Cytotoxic T cell (primary cell): ENCODE measurements around the genes FGD1, PAGE2B, KLF8 and AMER1.

DNA sequence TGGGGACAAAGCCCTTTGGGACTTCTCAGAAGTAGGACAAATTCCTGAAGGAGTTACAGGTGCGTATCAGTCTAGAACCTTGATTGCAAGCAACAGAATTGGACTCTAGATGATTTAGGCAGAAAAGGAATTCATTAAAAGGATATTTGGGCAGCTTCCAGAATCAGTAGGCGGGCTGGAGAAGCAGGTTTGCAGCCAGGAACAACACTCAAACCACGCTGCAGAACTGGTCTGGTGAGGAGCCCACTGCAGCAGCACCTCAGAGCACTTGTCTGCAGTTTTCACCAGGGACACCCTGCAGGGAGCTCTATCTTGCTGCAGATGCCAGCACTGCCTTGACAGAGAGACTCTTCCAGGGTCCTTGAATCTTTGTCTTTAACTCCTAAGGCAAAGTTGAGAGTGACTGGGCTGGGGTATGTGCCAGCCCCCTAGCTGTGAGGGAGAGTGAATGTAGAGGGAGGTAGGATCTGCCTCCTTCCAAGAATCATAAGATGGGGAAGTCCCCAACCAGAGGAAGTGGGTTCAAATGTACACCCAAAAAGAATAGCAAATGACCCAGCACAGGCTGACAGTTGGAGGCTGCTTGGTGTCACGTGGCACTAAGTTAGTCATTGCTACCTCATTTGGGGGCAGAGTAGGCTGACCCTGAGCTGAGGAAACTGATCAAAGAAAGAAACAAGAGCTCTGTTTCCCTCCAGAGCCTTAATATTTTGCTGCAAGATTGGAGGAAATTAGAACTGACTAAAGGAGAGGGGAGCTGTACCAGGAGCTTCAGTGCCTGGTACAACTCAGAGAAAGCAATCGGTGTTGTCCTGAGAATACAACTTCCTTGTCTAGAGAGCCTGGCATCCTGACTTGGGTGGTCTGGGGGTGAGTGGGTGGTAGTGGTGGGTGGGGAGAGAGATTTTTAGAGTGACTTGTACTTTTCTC, 28.2 kb upstream of the HUWE1 start:
- PRO-cap, 2 experiments: peak in 2 of 2 experiments; most common plus-strand start position 223 of the sequence (in 1); most common minus-strand start position 350 of the sequence (in 2)

DNA sequence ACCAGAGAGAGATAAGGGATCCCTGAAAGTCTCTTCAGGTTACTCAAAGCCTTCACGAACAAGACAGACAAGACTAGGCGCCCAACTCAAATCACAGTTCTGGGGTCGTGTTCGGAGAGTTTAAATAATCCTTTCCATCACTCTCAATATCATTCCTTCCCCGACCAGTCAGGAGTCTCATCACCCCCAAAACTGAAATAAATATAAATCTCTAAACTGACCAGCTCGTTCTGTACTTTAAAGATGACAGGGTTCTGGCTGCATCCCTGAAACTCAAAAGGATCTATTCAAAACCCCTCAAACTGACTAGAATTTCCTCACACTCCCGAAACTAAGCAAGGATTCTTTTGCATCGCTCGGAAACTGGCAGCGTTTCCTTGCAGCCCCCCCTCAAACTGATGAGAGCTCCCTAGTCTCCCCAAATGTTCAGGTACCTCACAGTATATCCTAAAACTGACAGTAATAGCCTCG, 964 bp downstream of the PHF8 start:
- PRO-cap, 2 experiments: no peak in any of the 2 experiments

- PRO-cap, 2 experiments: no peak in any of the 2 experiments
These were observed 82.6 kb upstream of the TSR2 start for GRCh38 chrX:54357295-54358351.

DNA sequence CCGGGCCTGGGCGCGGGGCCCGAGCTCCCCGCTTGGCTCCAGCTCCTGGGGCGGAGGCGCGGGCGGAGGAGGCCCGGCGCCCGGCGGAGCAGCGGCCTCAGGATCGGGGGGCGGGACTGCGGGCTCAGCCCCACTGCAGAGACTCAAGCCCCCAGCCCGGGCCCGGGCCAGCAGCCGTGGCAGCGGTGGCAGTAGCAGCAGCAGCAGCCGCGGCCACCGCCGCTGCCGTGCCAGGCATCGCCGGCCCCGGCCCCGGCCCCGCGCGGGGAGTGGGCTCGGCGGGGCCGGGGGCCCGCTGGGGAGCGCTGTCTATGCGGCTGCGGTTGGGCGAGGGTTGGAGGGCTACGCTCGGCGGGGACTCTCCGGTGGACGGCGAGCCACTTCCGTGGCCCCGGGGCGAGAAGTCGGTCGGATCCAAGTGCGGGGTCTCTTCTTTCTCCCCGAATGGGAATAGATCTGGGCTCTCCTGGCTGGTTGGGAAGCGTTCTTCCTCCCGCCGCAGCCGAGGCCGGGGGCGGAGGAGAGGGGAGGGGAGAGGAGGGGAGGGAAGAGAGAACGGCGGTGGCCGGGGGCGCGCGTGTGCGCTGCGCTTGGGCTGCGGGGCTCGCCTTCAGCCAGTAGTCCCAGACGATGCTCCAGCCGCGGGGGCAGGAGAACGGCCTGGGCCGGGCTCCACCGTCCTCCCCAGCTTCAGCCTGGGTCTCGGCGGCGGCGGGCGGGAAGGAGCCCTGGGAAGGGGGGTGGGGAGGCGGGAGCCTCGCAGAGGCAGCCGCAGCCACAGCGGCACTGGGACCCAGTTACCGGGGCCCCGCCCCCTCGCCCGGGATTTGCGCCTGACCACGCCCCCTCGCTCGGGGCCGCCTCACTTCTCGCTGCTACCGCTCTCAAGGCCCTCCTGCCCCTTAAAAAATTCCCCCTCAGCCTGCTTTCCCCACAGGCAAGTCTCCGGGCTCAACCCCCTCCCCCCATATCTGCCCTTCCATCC, at the start of gene FGD1:
TSS of gene FGD1 (minus strand) at position 799 of the 985 bp plus-strand sequence.
- PRO-cap, 2 experiments: no peak in any of the 2 experiments

GRCh38 chrX:54814110-54814678, 6.6 kb downstream of the MAGED2 start:
- PRO-cap, 2 experiments: no peak in any of the 2 experiments

- PRO-cap, 2 experiments: no peak in any of the 2 experiments
These were observed 8.9 kb downstream of the APEX2 start for GRCh38 chrX:55008798-55009795.

- PRO-cap, 2 experiments: no peak in any of the 2 experiments
These were observed at the start of gene PAGE2B for GRCh38 chrX:55074972-55075353. Gene PAGE2B (plus strand): TSS chrX:55075030.

DNA sequence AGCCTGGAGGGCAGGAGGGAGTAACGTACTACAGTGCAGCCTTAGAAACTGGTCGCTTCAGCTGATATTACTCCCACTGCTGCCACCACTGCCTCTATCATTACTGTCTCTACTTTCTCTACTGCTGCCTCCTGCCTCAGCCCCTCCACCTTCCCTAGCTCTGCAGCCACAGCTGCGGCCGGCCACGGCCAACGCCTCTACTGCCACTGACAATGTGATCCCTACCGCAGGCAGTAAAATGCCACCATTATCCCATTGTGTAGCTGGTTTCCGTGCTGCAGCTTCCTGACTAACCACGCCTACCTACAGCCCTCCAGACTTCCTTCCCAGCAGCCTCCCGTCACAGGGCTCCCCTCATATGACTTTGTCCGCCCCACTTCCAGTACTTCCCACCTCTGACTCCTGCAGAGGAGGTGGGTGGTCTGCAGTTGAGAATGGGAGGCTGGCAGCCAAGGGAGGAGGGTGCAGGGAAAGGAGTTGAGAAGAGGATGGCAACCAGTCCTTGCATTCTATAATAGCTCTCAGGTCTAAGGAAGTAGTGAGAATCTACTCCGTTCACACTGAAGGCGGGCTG, 32.9 kb upstream of the USP51 start:
- PRO-cap, 2 experiments: no peak in any of the 2 experiments

- PRO-cap, 2 experiments: no peak in any of the 2 experiments
These were observed 3.5 kb downstream of the RRAGB start for GRCh38 chrX:55720812-55721604.

GRCh38 chrX:56232121-56232585, at the start of gene KLF8:
Gene KLF8 (plus strand): TSS chrX:56232356.
- PRO-cap, 2 experiments: no peak in any of the 2 experiments

GRCh38 chrX:56984511-56985648, 10.5 kb downstream of the SPIN3 start:
- PRO-cap, 2 experiments: no peak in any of the 2 experiments

DNA sequence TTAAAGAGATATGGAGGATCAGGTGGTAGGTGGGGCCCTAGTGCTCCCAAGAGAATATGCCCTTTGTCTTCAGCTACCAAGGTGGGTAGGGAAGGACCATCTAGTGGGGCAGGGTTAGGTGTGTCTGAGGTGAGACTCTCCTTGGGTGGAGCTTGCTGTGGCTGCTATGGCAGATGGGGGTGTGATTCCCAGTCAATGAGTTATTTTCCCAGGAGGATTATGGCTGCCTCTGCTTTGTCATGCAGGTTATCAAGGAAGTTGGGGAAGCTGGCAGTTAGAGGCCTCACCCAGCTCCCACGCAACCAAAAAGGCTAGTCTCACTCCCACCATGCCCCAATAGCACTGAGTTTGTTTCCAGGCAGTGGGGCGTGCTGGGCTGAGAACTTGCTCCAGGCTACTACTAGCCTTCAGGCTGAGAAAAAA, 18.0 kb upstream of the SPIN2A start:
- PRO-cap, 2 experiments: no peak in any of the 2 experiments

DNA sequence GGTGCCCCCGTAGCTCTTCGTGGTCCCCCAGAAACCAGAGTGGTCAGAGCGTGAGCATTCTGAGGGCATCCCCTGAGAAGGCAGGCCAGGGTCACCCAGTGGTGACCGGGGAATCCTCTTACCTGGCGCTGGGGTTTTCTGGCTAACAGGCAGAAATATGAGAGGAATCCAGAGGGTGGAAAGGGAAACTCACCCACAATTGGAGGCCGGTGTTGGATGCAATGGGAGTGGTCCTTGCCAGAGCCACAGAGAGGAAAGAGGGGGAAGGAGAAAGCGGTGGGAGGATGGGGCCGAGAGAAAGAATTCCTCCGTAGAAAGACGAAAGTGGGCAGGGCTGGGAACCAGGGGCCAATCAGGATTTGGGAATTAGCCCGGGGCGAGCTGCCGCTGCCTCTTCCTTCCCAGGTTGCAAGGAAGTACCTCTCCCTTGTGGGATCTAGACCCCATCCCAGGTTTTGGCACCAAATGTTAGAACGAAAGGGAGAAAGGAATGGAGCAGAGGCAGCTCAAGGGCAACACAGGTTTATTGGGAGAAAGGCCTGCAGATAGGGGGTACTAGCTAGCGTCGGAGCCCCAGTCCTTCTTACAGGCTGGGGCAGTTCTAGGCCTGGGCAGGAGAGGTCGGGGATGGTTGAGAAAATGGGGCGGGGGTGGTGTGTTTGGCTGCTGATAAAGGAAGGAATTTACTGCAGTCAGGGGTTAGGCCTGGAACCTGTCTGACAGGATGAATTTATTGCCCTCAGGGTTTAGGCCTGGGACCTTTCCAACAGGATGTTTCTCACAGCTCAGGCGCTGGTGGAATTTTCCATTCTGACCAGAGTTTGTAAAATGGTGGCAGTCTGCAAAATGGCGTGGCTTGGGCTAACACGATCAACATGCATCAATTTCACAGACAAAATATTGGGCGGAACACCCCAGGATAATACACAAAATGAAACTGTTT, 83.2 kb upstream of the SPIN4 start:
- PRO-cap, 2 experiments: no peak in any of the 2 experiments

- PRO-cap, 2 experiments: no peak in any of the 2 experiments
These were observed 204.6 kb upstream of the SPIN4 start for GRCh38 chrX:63555655-63556299.

- PRO-cap, 2 experiments: no peak in any of the 2 experiments
These were observed 43.0 kb downstream of the ARHGEF9 start for GRCh38 chrX:63741852-63742611.

DNA sequence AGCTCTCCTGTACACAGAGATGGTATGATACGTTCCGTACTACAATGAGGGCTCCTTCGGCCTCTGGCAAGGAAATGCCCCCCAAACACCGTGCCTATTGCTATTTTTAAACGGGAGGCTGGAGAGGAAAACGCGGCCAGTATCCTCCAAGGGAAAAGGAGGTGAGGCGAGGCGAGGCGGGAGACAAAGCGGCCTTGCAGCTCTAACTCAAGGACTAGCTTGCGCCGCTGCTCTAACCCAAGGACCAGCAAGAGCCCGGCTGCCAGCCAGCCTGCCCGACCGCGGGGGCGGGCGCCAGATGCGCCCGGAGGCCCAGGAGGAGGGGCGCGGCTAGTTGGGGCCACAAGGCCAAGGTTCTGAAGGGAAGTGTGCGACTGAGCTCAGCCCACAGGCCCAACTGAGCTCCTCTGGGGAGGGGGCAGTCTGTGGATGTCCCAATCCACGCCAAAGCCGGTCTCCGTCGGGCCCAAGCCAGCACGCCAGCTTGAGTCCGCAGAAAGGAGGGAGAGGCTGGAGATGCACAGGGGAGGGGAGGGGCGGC, 861 bp downstream of the AMER1 start:
- PRO-cap, 2 experiments: no peak in any of the 2 experiments

DNA sequence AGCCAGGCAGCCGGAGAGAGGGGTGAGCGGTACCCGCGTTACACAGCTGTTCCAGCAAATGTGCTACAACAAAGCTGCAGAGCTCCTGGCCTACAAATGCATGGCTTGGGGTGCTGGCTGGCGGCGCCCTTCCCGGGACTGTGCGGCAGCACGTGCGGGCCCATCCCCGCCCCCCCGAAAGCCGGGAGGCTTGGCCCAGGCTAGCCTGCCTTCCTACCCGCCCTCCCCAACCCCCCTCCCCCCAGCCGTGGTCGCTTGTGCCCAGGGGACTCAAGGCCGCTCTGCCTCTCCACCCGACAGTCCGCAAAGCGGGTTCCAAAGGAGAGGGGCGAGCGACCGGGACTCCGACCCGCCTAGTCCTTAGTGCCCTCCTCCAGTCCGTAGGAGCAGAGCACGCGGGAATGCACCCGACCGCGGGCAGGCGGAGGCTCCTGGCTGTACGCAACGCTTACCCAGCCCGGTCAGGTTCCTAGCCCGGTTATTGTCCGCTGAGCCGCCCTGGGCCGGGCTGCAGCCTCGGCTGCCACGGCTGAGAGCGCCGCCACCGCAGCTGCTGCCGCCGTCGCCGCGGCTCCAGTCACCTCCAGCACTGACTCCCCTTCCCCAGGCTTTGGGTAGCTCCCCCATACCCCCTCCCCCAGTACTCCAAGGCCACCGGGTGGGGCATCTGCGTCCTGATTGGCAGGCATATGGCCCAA, at the start of gene AMER1:
TSS of gene AMER1 (minus strand) at position 591 of the 698 bp plus-strand sequence.
- PRO-cap, 2 experiments: peak in 2 of 2 experiments; most common plus-strand start position 299 of the sequence (in 2); most common minus-strand start position 310 of the sequence (in 2)

- PRO-cap, 2 experiments: no peak in any of the 2 experiments
These were observed 163.2 kb downstream of the ZC3H12B start for GRCh38 chrX:65197714-65198269.

- PRO-cap, 2 experiments: no peak in any of the 2 experiments
These were observed 197.9 kb downstream of the ZC3H12B start for GRCh38 chrX:65232465-65232976.

DNA sequence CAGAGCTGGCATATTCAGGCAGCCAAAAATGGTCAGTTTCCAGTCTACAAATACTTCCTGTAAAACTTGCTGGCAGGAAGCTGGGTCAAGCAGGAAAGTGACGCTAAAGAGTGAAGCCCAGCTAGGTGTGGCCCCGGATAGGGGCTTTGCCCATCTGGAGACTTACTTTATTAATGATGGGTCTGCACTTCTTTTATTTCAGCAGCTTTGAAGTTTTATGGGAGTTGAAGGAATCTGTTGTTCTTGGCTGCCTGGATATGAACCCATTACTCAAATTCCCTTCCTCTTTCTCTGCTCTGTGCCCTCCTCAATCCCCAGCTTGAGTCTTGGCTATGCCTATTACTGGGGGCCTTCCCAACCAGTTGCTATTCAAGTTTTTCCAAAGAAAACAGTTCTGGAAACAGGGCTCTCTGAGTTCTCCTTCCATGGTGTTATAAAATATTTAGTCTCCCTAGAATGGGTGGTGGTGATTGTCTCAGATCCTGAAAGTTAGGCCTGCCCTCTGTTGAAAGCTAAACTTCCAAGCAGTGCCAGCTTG, 36.7 kb downstream of the MSN start:
- PRO-cap, 2 experiments: no peak in any of the 2 experiments